Neural progenitor cell (in vitro differentiated cells): Measurements from ENCODE around the genes LYPD5, NECTIN2, APOC1 and CLPTM1.

GRCh38 chr19:43576522-43577041 lies 981 bp downstream of the PINLYP start:
- RAMPAGE, long total RNA, result no peak

DNA sequence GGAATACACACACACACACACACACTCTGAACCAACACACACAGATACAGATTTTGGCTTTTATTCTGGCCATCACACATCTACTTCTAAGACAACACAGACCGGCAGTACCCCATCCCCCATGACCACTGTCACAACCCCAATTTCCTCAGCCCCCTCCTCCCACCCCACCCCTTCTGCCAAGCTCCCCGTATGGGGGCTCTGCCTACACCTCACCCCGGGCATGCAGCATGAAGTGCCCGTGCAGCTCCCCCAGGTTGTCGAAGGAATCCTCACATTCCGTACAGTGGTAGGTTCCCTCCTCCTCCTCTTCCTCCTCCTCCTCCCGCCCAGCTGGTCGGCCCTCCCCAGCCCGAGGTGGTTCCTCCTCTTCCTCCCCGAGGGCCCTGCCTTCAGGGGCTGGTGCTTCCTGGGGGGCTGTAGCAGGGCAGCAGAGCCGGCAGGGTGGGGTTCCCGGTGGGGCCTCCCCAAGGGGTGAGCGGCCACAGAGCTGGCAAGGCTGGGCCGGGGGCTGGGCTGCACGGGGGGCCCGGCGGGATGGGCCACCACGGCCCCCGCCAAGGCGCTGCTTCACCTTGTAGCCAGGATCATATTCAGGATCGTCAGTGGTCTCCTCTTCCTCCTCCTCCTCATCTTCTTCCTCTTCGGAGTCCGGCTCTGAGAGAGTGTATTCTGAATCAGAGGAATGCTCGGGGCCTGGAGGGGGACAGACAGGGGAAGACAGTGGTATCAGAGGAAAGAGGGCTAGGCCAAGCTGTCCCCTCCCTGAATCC lies 4.3 kb upstream of the SRRM5 start:
- RAMPAGE, long total RNA, result no peak

DNA sequence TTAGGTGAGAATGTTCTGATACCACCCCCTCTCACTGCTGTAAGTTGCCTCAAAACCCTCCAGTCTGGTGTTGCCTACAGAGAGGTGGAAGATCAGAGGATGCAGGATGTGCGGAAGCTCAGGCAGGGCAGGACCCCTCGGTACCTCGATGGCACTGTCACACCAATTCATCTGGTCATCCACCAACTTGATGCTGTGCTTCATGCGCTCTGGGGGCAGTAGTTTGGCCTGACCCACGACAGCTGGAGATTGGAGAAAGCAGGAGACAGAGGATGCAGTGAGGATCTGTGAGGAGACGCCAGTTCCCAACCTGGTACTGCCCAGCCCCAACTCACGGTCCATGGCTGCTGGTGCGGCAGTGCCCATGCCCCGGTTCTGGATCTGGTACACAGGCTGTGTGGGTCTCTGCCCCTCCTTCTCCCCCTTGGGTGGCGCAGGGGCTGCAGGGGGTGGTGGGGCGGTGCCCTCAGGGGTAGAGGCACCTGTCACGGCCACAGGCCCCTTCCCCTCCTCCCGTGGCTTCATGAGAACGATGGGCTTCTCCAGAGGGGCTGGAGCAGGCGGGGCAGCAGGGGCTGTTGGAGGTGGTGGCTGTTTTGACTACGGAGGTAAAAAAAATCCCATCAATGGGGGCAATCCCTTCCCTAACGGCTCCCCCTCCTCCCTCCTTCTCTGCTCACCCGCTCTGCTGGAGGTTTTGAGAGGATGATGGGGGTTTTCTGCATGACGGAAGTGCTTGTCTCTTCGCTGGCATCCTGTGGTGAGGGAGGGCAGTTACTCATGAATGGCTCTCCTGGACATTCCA lies 7.3 kb downstream of the SMG9 start:
- RAMPAGE, long total RNA, result no peak

- RAMPAGE, long total RNA, result no peak
These were observed 3.3 kb downstream of the SMG9 start for GRCh38 chr19:43751524-43751880.

DNA sequence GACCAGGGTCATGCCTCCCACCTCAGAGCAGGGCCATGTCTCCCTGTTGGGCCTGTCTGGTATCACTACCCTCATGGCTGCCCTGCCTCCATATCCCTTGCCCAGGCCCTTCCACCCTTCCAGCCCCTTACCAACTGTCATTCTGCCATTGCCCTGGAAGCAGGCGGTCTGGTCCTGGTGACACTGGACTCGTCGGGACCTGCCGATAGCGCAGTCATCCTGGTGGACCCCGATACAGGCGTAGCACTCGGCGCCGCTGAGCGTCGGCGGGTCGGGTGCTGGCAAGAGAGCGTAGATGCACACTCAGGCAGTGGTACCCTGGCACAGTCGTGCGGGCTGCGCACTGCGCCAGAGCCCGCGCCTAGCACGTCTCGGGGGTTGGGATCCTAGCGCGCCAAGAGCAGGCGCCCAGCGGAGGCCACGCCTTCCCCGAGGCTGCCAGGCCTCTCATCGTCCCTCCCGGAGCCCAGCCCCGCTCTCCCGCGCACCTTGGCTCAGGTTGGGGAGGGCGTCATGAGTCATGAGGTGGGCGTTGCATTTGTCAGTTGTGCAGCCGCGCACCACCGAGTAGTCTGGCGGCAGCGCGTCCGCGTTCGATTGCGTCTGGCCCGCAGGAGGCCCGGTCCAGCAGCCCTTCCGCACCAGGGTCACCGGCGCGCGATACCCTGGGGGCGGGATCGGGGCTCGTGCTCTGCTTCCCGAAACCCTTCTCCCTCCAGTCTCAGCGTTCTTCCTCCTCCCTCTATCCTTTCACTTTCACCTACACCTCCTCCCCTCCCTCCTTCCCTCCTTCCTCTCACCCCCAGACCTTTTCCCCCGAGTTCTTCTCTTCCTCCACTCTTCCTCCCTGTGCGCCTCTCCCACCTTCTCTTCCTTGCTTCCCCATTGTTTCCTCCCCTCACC lies 3.7 kb downstream of the LYPD5 start:
- RAMPAGE, long total RNA, result no peak

DNA sequence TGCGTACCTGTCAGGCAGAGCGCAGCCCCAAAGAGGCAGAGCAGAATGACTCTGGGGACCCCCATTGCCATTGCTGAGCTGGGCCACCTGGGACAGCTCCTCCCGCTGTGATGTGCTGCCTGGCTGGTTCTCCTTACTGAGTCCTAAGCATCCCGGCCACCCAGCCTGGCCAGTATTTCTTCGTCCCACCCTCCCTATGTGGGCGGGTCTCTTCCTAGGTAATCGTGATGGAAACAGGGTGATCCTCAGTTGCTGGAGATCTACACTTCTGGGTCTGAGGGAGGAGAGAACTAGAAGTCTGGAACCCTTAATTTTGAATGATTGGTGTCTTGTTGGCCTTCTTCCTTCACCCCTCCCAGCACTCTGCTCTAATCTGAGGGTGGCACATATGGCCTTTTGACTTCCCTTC lies at the start of gene LYPD5:
TSS of gene LYPD5 (minus strand) at position 138 of the 409 bp plus-strand sequence.
- RAMPAGE, long total RNA, result no peak

DNA sequence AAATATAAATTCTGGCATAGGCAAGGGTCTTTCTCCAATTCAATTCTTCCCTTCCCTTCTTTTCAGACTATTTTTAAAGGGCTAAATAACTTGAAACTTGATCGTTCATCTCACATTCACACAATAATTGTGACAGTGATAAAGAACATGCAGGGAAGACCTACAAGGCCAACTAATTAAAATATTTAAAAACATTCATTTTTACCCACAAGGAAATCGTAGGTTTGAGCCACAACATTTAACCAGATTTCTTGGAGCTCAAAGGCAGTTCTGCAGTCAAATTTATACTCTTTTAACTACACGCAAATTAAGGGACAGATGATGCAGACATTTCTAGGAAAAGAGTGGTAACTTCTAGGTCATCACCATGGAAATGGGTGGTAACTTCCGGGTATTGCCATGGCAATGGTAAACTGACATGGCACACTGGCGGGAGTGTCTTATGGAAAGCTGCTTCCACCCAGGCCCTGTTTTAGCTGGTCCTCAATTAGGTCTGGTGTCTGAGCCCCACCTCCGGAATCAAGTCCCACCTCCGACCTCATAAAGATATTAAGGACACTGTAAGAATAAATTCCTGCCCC lies 10.3 kb upstream of the LYPD5 start:
- RAMPAGE, long total RNA, result no peak

DNA sequence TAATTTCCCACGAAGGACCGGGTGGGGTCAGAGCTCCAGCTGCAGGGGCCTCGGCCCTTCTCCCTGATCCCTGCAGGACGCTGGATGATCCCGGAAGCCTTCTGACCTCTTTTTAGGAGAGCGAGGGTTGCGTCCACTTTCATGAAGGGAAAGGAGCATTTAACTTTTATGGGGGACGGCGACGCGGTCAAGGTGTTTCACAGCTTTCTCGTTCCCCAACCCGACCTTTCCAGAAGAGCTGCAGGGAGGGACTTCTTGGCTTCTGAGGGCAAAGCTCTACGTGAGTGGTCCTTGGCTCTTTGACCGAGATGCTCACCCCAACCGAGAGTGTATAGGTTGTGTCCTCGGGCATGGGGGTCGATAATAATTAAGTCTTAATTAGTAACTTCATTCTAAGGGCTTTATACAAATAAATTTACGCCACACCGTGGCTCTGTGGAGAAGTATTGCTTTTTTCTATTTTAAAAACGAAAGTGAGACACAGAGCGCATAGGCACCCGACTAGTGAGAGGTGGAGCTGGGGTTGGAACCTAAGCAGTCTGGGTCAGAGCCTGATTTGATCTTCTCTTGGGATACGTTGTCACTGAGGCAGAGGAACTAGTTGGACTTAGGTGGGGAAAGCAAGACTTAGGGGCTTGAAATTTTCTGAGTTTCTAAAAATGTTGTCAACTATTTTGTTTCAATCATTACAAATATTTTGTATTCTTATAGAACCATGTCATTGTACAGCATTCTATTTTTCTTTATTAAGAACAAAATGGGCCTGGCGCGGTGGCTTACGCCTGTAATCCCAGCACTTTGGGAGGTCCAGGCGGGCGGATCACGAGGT lies 932 bp downstream of the ZNF224 start:
- RAMPAGE, long total RNA, result no peak

DNA sequence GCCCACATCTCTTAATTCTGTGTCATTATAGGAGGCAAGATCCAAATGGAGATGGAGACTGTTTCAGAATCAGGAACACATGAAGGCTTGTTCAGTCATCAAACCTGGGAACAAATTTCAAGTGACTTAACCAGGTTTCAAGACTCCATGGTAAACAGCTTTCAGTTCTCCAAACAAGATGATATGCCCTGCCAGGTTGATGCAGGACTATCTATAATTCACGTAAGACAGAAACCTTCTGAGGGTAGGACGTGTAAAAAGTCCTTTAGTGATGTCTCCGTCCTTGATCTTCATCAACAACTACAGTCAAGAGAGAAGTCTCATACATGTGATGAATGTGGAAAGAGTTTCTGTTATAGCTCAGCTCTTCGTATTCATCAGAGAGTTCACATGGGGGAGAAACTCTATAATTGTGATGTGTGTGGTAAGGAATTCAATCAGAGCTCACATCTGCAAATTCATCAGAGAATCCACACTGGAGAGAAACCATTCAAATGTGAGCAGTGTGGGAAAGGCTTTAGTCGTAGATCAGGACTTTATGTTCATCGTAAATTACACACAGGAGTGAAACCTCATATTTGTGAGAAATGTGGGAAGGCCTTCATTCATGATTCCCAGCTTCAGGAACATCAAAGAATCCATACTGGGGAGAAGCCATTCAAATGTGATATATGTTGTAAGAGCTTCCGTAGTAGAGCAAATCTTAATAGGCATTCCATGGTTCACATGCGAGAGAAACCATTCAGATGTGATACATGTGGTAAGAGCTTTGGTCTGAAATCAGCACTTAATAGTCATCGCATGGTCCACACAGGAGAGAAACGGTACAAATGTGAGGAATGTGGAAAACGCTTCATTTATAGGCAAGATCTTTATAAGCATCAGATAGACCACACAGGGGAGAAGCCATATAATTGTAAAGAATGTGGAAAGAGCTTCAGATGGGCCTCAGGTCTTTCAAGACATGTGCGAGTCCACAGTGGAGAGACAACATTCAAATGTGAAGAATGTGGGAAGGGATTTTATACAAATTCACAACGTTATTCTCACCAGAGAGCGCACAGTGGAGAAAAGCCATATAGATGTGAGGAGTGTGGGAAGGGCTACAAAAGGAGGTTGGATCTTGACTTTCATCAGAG lies 10.2 kb upstream of the ZNF234 start:
- RAMPAGE, long total RNA, result no peak

- RAMPAGE, long total RNA, result no peak
These were observed 693 bp downstream of the ZNF235 start for GRCh38 chr19:44304050-44304613.

- RAMPAGE, long total RNA, result no peak
These were observed 23.0 kb upstream of the IGSF23 start for GRCh38 chr19:44590234-44590799.

GRCh38 chr19:44615518-44615993 lies 2.2 kb downstream of the IGSF23 start:
- RAMPAGE, long total RNA, result no peak

DNA sequence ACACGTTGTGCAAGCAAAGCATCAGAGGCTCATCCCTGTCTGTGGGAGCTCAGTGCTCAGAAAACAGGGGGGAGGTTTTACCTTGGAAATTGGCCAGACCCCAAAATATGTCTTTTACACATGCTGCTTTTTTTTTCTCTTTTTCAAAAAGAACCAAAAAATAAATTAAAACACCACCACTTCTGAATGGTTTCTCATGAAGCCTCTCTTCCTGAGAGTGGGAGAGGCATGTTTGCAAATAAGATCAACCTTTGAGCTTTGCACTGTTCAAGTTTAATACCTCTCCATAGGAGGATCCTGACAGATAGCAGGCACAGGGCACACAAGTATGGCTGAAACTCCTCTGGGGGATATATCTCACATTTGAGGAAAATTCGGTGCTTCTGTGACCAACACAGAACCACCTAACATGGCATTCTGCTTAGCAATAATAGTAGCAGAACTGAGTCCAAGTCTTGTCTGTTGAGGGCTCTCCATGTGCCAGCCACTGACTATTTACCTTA lies 7.1 kb upstream of the PVR start:
- RAMPAGE, long total RNA, result no peak

GRCh38 chr19:44661852-44662567 lies 9.3 kb upstream of the CEACAM19 start:
- RAMPAGE, long total RNA, result no peak

- RAMPAGE, long total RNA, result no peak
These were observed 13.5 kb upstream of the BCL3 start for GRCh38 chr19:44735093-44735364.

DNA sequence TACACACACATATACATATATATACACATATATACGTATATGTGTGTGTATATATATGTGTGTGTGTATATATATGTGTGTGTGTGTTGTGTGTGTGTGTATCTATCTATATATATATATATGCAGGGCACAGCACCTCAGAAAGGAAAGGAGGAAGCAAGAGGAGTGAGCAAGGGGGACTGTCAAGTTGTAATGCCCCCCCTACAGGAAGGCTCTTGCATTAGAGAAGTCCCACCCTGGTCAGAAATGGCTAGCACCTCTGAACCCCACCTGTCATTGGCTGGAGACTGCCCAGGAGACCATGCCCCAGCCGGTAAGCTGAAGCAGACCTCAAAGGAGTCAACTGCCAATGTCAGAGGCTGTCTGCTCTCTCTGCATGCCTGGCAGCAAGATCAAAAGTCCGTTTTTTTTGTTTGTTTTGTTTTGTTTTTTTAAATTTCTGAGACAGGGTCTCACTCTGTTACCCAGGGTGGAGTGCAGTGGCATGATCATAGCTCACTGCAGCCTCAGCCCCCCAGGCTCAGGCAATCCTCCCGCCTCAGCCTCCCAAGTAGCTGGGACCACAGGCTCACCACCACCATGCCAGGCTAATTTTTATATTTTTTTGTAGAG lies 8.2 kb upstream of the BCL3 start:
- RAMPAGE, long total RNA, result no peak

GRCh38 chr19:44845990-44846675 lies at the start of gene NECTIN2:
NECTIN2 (plus strand) TSS chr19:44846297.
- RAMPAGE, long total RNA, result no peak

GRCh38 chr19:44879822-44880402 lies 11.1 kb upstream of the TOMM40 start:
- RAMPAGE, long total RNA, result no peak

- RAMPAGE, long total RNA, result start-site peak on the plus strand at chr19:44914673-44914708, 64 and 197 reads in 2 replicates
These were observed at the start of gene APOC1 for GRCh38 chr19:44913987-44914982. APOC1 (plus strand) TSS chr19:44914608.

- RAMPAGE, long total RNA, result start-site peak on the plus strand at chr19:44955383-44955390, 79 and 176 reads in 2 replicates
These were observed at the start of gene CLPTM1 for GRCh38 chr19:44954290-44955477. CLPTM1 (plus strand) TSS chr19:44955380.